ENCODE data around the genes TPH1 and LDHC.

DNA sequence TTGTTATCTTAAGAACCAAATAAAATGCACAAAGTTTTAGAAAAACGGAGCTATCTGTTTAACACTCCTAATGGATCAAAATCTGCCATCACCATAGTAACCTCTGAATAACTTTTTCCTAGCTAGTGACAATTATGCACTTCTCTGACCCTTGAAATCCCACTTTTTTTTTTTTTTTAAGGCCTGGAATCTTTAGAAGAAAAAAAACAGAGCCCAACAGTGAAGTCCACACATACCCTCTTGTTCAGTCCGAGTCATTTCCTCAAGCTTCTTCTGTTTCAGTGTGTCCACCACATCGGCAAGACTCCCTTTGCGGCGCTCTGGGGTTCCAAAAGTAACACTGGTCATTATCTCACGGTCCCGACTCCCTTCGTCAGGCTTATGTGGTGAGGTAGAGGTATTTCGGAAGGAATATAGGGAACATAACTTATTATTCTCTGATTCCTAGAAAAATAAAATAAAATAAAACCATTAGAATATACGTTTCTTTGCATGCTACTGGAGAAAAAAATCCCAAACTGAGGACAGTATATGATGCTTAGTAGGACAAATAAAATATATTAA, 38.1 kb downstream of the SOX6 start:
- RRBS: no CpG with 5 or more reads among the region's 10 CpGs

GRCh38 chr11:16605563-16606651, 132.5 kb upstream of the C11orf58 start:
- RRBS: 0% methylated on average over 6 of the region's 50 CpGs

DNA sequence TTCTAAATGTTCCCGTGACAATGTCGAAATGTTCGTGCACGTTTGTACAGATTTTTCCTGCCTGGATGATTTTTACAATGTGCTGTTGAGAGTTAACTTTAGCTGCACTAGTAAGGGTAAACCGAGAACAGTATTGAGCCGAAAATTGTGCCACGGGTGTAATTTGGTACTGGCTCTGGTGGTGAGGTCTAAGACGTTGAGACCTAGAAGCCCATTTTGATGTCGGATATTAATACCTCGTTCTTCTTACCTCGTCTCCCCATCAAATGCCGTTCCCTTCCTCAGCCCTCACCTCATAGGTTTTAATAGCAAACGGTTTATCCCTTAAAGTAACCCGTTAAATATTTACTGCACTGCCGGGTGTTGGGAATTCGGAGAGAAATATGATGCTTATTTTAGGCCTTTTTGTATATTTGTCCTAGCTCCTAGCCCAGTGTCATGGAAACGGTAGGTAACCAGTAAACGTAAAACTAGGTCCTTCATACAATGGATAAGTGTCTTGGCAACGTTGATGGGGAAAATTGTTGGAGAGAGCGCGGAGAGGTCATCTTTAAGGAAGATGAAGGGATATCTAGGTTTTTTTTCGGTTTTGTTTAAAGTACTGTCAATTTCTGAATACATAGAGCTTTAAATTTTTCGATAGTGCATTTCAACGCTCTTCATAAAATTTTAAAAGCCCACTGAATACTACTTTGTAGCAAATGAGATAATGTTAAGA, 921 bp downstream of the C11orf58 start:
- RRBS: no CpG with 5 or more reads among the region's 24 CpGs

DNA sequence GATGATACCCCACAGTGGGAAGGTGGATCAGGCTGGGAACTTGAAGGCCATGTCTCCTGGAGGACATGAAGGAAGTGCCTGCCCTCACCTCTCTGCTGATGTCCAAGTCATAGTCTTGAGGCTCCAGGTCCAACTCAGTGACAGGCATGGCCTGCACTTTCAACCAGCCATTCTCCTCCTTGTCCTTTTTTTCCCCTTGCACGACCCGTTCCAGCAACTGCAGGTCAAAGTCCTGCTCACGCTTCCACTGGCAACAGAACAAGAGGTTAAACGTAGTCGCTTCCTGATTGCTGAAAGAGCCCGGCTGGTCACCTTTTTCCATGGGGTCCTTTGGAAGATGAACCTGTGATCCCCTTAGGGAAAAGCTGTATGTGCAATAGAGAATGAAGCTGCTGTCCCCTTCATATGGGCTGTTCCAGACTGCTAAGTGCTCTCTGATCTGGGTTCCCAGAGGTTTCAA, 47.7 kb downstream of the C11orf58 start:
- RRBS: no CpG with 5 or more reads among the region's 6 CpGs

- RRBS: no CpG with 5 or more reads among the region's 8 CpGs
Measured at GRCh38 chr11:16788542-16788899, 50.1 kb downstream of the C11orf58 start.

DNA sequence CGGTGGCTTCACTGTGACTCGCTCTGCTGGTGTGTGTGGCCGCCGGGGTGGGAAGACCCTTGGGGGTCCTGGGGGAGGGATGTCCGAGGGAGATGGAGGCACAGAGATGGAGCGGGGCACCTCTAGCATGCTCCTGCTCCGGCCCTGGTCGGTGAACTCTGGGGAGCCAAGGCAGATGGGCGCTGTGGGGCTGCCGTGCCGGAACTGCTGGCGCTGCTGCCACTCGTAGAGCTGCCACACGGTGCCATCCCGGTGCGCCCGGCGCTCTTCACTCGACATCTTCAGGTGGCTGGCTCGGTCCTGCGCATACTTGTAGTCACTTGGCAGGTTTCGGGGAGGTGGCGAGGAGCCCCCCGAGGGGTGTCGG, 78.4 kb downstream of the C11orf58 start:
- RRBS: 96% methylated on average over 11 of the region's 25 CpGs

DNA sequence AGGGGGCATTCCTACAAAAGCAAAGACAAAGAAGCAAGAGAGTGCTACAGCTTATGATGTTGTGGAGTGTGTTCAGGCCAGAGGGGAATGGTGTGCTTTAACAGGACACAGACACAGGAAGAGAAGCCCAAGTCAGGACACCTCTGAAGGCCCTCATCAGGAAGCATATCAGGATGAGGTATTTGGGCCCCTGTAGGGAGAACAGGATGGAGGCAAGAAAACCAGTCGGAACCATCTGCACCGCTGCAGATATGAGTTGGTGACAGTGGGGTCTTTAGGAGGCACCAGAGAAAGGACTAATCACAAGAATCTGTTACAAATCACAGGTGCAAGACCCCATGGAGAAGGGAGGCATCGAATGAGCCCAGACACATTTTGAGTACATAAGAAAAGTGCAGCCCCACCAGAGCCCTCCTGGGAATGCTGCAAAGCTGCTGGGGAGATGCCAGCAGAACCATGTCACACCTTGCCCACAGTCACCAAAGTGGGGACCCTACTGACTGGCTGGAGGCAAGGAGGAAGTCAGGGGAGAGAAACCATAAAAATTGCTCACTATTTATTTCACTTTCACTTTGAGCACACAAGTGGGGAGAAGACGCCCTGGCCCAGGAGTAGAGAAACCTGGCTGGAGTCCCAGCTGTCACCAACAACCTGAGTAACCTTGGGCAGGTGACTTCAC, 28.0 kb downstream of the PLEKHA7 start:
- RRBS: no CpG with 5 or more reads among the region's 4 CpGs

GRCh38 chr11:17077769-17078454, 445 bp upstream of the RPS13 start:
- RRBS: under 1% methylated on average over 6 of the region's 35 CpGs

- RRBS: no CpG with 5 or more reads among the region's 1 CpG
Measured at GRCh38 chr11:17164868-17165240, 42.9 kb downstream of the PIK3C2A start.

DNA sequence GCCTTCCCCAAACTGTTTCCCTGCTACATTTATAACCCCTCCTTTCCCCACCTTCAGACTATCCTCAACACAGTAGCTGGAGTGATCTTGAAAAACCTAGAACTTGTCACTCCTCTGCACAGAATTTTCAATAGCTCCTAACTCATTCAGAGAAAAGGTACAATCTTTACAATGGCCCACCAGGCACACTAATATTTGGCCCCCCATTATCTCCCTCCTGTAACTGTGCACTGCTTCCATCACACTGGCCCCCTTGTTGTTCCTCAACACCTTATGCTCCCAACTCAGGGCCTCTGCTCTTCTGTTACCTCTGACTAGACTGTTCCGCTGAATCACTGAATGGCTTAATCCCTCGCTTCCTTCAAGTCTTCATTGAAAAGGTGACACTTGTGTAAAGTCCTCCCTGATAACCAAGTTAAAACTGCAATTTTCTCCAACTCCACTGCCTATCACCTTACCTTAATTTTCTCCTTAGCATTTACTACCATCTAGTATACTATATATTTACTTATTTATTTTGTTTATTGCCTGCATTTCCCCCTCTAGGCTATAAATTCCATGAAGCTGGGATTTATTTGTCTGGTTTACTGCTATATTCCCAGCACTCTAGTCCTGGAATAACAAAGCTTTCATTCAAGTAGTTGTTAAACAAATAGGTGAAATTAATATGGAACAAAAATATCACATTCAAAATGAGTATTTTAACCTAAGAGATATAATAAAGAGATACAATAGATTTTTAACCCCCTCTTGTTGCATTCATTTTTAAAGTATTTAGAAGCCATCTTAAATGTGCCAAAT, 21.8 kb downstream of the PIK3C2A start:
- RRBS: no CpG with 5 or more reads among the region's 2 CpGs

- RRBS: no CpG with 5 or more reads among the region's 5 CpGs
Measured at GRCh38 chr11:17224736-17225292, 17.0 kb upstream of the PIK3C2A start.

GRCh38 chr11:17277170-17277978, 835 bp downstream of the NUCB2 start:
- RRBS: no CpG with 5 or more reads among the region's 10 CpGs

DNA sequence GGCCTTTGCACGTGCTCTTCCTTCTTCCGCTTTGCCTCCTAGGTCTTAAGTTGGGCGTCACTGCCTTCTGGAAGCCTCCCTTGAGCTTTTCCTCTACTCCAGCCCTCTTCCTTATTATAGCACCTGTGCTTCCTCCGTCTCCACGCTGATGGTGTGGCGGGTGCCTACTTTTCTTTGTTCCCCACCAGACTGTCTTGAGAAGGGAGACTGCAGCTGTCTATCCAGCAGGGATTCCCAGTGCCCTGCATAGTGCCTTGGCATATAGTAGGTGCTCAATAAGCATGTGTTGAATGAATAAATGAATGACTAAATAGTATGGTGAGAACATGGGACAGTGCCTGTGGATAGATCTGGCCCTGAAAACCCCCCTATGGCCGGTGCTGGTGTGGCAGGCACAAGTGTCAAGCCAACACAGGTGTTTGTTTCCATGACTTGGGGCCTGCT, 30.0 kb upstream of the ABCC8 start:
- RRBS: no CpG with 5 or more reads among the region's 7 CpGs

DNA sequence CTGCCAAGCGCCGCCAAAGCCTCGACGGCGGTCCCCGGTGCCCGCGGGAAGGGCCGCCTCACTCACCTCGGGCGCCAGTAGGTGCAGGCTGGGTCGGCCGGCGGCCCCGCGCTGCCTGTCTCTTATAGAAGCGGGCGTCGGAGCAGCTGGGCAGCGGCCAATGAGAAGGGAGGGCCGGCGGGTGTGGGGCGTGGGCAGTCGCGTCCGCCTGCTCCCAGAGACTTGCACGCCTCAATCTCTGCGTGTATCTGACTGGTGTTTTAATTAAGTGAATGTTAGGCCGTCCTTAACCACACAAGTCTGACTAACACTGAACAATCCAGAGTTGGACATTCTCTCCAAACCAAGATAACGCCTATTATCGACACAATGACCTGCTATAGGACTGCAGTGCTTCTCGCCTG, at the start of gene TPH1:
Gene TPH1 (minus strand): TSS at position 95 of the 404 bp plus-strand sequence.
- RRBS: 3% methylated on average over 19 of the region's 32 CpGs

DNA sequence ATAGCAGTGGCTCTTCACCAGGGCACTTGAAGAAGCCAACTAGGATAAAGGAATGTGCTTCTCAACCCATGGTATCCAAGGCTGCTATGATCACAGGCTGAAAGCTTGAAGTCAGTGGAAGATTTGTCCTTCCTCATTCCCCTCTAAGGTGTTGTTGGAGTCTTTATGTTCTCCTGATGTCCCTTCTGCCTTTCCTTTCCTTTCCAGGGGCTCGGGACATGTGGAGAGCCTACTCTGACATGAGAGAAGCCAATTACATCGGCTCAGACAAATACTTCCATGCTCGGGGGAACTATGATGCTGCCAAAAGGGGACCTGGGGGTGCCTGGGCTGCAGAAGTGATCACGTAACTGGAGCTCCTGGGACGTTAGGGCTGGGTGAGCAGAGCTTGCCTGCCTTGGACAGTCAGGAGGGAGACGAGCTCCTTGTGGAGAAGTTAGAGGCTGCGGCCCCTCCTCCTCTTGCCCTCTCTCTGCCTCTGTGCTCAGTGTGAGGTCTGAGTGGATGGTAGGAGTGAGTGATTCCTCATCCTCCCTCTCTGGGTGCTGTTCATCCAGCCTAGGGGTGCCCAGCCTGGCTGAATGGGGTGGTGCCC, 3.0 kb downstream of the SAA1 start:
- RRBS: no CpG with 5 or more reads among the region's 7 CpGs

- RRBS: no CpG with 5 or more reads among the region's 4 CpGs
Measured at GRCh38 chr11:18365702-18366246, 28.6 kb upstream of the LDHA start.

DNA sequence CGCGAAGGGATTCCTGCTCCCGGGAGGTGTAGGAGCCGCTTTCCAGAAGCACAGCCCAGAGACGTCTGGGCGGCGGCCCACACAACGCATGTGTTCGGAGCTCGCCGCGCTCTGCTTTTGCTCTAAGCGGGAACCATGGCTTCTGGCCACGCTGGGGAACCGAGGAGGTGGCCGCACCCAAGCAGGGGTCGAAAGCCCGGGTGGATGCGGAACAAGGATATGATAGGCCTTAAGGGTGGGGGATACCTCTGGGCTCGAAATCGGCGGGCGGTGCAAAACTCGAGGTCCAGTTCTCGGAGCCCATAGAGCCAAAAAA, 315 bp downstream of the LDHA start:
- RRBS: 0% methylated on average over 3 of the region's 25 CpGs

DNA sequence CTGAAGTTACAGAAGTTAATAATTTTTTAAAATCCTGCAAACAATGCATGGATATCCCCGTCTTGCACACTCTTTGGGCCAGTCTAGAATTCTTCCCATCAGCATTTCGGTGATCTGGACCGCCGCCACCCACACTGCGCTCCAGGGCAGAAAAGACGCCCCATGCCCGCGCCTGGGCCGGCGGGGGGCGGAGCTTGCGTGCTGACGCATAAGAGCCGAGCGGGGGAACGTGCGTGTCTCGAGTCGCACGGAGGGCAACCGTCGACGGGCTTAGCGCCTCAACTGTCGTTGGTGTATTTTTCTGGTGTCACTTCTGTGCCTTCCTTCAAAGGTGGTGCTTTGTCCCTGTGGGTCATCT, at the start of gene LDHC:
Gene LDHC (plus strand): TSS at position 241 of the 358 bp plus-strand sequence.
- RRBS: 0% methylated on average over 5 of the region's 25 CpGs

DNA sequence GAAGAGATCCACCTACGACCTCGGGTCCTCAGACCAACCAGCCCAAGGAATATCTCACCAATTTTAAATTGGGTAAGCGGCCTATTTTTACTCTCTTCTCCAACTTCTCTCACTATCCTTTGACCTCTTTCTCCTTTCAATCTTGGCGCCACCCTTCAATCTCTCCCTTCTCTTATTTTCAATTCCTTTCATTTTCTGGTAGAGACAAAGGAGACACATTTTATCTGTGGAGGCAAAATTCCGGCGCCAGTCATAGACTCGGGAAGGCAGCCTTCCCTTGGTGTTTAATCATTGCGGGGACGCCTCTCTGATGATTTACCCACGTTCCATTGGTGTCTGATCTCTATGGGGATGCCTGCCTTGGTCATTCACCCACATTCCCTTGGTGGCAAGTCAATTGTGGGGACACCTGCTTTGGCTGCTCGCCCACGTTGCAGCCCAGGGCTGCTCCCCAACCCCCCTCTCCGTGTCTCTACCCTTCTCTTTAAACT, 9.7 kb upstream of the SPTY2D1 start:
- RRBS: no CpG with 5 or more reads among the region's 13 CpGs

GRCh38 chr11:18672146-18672579, 26.4 kb upstream of the TMEM86A start:
- RRBS: no CpG with 5 or more reads among the region's 7 CpGs

Measured in renal cortical epithelial cell (primary cell).